ENCODE data around the genes SOX15, WRAP53, TMEM88 and NDEL1.

DNA sequence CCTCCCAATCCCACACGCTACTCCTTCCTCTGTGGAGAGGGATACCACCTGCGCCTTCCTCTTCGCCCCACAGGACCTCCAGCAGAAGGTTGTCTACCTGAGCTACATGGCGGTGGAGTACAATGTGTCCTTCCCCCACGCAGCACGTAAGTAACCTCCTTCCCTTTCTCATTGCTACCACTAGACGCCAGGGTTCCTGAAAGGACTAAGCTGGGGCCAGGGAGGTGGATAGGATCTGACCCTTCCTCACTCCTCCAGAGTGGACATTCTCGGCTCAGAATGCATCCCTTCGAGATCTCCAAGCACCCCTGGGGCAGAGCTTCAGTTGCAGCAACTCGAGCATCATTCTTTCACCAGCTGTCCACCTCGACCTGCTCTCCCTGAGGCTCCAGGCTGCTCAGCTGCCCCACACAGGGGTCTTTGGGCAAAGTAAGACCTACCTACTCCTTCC is 1.2 kb downstream of the CD68 start:
- PRO-cap, 4 experiments, result peak in 1 of 4 experiments; most common plus-strand start position 183 of the sequence (in 1)
- RAMPAGE, long total RNA, 2 experiments, result no peak in any of the 2 experiments

- PRO-cap, 4 experiments, result no peak in any of the 4 experiments
- RAMPAGE, long total RNA, 2 experiments, result no peak in any of the 2 experiments
Observed at GRCh38 chr17:7589823-7590630, at the start of gene SOX15. SOX15 (minus strand) TSS chr17:7590094.

GRCh38 chr17:7669041-7669572 is 18.2 kb downstream of the TP53 start:
- PRO-cap, 4 experiments, result no peak in any of the 4 experiments
- RAMPAGE, long total RNA, 2 experiments, result no peak in any of the 2 experiments

GRCh38 chr17:7687894-7689080 is at the start of gene WRAP53:
WRAP53 (plus strand) TSS chr17:7688477.
- PRO-cap, 4 experiments, result peak in 2 of 4 experiments; most common plus-strand start chr17:7688477 (in 2)
- RAMPAGE, long total RNA, 2 experiments, result start-site peak on the plus strand in 1 of 2 experiments, at chr17:7688339-7688480 at its widest, 8 to 17 reads per replicate

DNA sequence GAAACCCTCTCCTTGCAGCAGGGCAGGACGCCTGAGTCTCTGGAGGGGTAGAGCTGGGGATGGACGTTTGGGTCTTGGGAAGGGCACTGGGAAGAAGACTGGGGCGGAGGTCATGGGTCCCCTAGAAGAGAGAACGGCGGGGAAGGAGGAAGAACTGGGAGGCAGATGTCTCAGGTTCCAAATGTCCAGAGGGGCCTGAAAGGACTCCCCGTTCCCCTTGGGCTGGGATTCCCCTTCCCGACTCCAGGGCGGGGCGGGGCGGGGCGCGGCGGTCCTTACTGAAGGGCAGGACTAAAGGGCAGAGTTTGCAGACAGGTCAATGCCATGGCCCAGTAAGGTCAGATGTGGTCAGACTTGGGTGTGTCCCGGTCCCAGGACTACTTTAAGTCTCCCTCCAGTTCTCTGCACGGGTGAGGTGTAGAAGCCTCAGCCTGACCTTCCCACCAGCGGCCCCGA is 396 bp downstream of the KDM6B start:
- PRO-cap, 4 experiments, result peak in 4 of 4 experiments; most common plus-strand start position 310 of the sequence (in 2); most common minus-strand start position 243 of the sequence (in 2)
- RAMPAGE, long total RNA, 2 experiments, result no peak in any of the 2 experiments

GRCh38 chr17:7834841-7835281 is 844 bp downstream of the KDM6B start:
- PRO-cap, 4 experiments, result peak in 3 of 4 experiments; most common minus-strand start chr17:7835017 (in 1)
- RAMPAGE, long total RNA, 2 experiments, result no peak in any of the 2 experiments

DNA sequence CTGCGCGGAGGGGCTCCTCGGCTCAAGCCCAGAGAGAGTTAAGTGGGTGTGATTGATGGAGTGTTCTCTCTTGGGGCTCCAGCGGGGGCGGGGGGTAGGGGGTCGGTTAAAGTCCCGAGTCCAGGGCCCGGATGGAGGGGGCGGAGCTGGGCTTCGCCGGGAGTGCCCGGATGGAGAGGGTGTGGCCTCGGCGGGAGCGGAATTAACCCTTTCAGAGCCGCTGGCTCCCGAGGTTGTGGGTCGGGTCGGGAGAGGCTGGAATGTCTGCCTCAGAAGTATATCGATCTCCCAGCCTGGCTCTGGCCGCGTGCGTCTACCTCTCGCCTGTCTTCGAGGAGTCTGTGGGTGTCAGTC is 8.1 kb downstream of the KDM6B start:
- PRO-cap, 4 experiments, result peak in 4 of 4 experiments; most common plus-strand start position 214 of the sequence (in 4); most common minus-strand start position 80 of the sequence (in 2)
- RAMPAGE, long total RNA, 2 experiments, result start-site peak on the plus strand in 1 of 2 experiments, centred at position 281 of the sequence, 6 reads per replicate

GRCh38 chr17:7854558-7855453 is at the start of gene TMEM88:
TMEM88 (plus strand) TSS chr17:7855066.
- PRO-cap, 4 experiments, result peak in 3 of 4 experiments; most common plus-strand start chr17:7855066 (in 3)
- RAMPAGE, long total RNA, 2 experiments, result start-site peak on the plus strand in 1 of 2 experiments, at chr17:7855051-7855066 at its widest, 36 reads per replicate

DNA sequence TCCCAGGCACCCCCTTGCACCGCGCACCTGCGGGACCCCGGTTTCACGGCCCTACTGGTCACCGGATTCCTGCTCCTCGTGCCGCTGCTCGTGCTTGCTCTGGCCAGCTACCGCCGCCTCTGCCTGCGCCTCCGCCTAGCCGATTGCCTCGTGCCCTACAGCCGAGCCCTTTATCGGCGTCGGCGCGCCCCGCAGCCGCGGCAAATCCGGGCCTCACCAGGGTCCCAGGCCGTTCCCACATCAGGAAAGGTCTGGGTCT is 517 bp downstream of the TMEM88 start:
- PRO-cap, 4 experiments, result no peak in any of the 4 experiments
- RAMPAGE, long total RNA, 2 experiments, result no peak in any of the 2 experiments

GRCh38 chr17:8047389-8048053 is 8.7 kb downstream of the ALOX15B start:
- PRO-cap, 4 experiments, result no peak in any of the 4 experiments
- RAMPAGE, long total RNA, 2 experiments, result no peak in any of the 2 experiments

GRCh38 chr17:8120060-8121254 is 2.1 kb upstream of the ALOXE3 start:
- PRO-cap, 4 experiments, result peak in 4 of 4 experiments; most common plus-strand start chr17:8120269 (in 4); most common minus-strand start chr17:8120400 (in 3)
- RAMPAGE, long total RNA, 2 experiments, result no peak in any of the 2 experiments

- PRO-cap, 4 experiments, result no peak in any of the 4 experiments
- RAMPAGE, long total RNA, 2 experiments, result no peak in any of the 2 experiments
Observed at GRCh38 chr17:8122344-8123014, 1.4 kb downstream of the HES7 start.

GRCh38 chr17:8223331-8223735 is 13.0 kb upstream of the AURKB start:
- PRO-cap, 4 experiments, result peak in 4 of 4 experiments; most common plus-strand start chr17:8223543 (in 4); most common minus-strand start chr17:8223462 (in 1)
- RAMPAGE, long total RNA, 2 experiments, result no peak in any of the 2 experiments

GRCh38 chr17:8224953-8225448 is 14.6 kb upstream of the AURKB start:
- PRO-cap, 4 experiments, result no peak in any of the 4 experiments
- RAMPAGE, long total RNA, 2 experiments, result no peak in any of the 2 experiments

GRCh38 chr17:8288044-8288471 is 412 bp upstream of the RANGRF start:
- PRO-cap, 4 experiments, result peak in 2 of 4 experiments; most common plus-strand start chr17:8288356 (in 1)
- RAMPAGE, long total RNA, 2 experiments, result no peak in any of the 2 experiments

GRCh38 chr17:8435754-8436068 is at the start of gene NDEL1:
NDEL1 (plus strand) TSS chr17:8435884.
- PRO-cap, 4 experiments, result peak in 4 of 4 experiments; most common plus-strand start chr17:8435902 (in 3)
- RAMPAGE, long total RNA, 2 experiments, result start-site peak on the plus strand in 2 of 2 experiments, at chr17:8435890-8436034 at its widest, 322 to 922 reads per replicate

DNA sequence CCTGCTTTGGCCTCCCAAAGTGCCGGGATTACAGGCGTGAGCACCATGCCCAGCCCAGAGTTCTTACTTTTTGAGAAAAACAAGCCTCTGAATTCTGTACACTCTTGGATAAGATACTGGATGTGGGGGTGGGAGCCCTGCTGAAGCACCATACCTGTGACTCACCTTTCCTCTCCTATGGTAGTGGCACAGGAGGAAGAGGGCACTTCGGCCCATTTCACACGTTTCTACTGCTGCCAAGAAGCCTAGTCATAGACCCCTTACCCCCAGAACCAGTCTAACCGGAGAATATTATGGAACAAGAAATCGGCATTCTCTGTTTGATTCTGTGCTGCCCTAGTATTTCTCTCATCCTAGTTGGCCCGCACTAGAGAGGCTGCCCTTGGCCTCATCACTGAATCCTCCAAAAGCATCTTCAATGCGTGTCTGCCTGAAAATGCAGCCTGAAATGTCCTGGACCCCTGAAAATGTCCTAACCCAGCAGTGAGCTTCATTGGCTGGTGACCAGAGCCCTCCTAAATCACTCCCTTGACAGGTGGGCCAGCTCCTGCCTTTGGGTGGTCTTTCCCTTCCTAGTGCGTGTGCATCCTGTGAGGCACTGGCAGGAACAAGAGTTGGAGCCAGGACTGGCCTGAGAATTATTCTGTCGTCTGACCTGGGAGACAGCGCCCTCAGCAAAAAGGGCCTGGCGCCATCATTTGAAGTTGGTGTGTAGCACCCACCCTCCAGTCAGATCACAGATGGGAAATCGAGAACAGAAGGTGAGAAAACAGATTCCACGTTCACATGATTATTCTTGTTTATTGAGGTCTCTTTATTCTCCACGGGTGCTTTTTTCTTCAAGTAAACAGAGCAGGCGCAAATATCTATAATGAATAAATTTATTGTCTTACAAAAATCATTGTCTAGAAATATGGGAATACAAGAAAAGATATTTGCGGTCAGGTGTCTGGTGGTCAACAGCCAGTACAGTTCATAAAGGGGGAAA is 38.0 kb downstream of the NDEL1 start:
- PRO-cap, 4 experiments, result no peak in any of the 4 experiments
- RAMPAGE, long total RNA, 2 experiments, result no peak in any of the 2 experiments

DNA sequence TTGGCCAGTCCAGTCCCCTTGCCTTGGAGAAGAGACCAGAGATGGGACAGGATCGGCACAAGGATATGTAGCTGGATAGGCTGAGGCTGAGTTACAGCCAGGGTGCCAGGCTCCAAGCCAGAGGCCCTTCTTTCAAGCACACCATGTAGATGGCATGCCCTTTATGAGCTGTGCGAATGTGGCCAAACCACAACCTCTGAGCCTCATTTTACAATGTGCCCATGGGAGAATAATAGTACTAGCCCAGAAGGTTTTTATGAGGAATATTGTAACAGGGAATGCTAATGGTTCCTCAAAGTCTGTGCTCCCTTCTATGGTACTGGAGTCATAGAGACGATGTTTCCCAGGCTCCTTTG is 21.8 kb upstream of the PIK3R6 start:
- PRO-cap, 4 experiments, result no peak in any of the 4 experiments
- RAMPAGE, long total RNA, 2 experiments, result no peak in any of the 2 experiments

DNA sequence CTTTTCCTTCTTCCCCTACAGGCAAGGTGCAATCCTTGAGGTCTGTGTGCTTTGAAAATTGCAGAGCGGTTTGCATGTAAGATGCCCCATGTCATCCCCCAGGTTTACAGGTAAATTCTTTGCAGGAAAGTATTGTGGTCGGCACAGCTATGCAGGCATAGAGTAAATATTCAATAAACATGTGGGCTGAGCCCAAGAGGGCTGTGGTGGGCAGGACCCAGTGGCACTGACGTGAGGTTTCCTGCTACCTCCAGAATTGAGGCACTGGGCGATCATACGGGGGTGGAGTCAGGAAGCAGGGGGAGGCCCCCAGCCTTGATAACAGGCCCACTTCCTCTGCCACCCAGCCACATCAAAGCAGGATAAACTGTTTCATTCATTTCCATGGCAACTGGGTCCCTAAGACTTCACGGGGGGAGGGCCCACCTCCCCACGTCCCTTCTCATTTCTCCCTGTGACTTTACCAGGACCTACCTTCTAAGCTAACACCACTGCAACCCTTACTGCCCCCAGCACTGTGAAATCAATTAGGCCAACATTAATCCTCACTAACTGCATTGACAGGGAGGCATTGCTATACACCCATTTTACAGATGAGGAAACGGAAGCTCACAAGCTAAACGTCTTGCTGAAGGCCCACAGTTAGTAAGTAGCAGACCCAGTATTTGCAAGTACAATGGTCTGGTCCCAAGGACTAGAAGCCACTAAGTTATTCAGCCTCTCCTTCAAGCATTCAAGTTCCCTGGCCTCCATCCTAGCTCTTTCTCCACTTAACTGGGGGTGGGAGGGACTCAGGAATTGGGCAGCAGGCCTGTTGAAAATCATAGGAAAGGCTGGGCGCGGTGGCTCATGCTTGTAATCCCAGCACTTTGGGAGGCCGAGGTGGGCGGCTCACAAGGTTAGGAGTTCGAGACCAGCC is 31.7 kb upstream of the PIK3R6 start:
- PRO-cap, 4 experiments, result no peak in any of the 4 experiments
- RAMPAGE, long total RNA, 2 experiments, result no peak in any of the 2 experiments

DNA sequence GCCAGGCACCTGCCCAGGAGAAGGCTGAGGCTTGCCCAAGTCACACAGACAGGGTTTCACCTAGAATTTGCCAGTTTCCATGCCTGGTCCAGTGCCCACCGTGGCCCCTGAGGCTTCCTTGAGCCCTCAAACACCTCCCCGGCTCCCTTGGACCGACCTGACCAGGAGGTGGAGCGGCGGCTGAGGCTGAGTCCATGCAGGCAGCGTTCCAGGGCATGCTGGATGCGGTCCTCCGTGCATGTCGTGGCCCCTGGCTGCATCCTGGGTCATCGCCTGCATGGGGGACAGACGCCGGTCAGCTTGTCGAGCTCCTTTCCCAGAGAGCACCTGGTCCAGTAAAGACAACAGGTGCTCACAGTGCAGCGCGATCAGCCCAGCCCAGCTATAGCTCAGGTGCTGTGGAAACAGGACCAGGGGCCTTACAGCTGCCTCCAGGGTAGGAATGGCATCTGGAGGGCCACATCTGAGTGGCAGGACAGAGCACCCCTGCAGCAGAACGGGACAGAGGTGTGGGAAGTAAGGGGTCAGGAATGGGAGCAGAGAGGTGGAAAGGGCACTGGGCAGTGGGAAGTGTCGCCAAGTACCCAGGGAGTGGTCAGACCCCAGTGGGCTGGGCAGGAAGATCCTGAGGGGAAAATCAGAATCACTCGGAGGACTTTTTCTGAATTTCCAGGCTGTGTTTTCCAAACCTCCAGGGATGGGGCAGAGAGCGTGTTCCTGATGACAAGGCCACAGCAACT is 43.9 kb upstream of the PIK3R6 start:
- PRO-cap, 4 experiments, result no peak in any of the 4 experiments
- RAMPAGE, long total RNA, 2 experiments, result no peak in any of the 2 experiments

All from right lobe of liver (tissue), 4 donors.